Bile duct (tissue), 1 donor: ENCODE data around the gene CYP27C1.

DNA sequence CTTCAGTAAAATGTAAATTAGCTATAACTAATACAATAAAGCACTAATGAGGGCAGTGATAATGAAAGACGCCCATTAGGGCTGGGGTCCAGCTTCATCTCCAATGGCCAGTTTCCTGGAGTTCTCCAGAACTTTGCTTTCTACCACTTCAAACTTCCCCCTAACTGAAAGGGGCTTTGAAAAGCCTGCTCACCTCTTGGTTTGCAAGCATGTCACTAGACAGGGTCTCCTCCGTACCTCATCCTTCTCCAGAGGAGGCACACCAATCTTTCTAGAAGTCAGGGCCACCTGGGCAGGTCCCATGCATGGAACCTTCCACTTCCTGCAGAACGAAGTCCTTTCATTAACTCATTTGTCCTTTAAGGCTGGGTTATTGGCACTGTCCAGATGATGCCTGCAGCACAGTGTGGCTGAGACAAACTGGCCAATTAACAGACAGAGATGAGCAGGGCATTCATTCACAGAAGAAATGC lies 245.5 kb downstream of the TFCP2L1 start:
- PRO-cap = no peak

- PRO-cap = no peak
These were observed 2.2 kb downstream of the TFCP2L1 start for GRCh38 chr2:121282464-121283450.

- PRO-cap = unidirectional peak, plus-strand start at chr2:121293673
These were observed 8.4 kb upstream of the TFCP2L1 start for GRCh38 chr2:121293428-121293823.

- PRO-cap = no peak
These were observed 62.0 kb upstream of the TFCP2L1 start for GRCh38 chr2:121346838-121347578.

- PRO-cap = no peak
These were observed 162.2 kb upstream of the TFCP2L1 start for GRCh38 chr2:121446975-121447760.

GRCh38 chr2:121649826-121650399 lies 651 bp upstream of the CLASP1 start:
- PRO-cap = bidirectional peak, plus-strand start at chr2:121650044, minus-strand start at chr2:121649952; bidirectional peak, plus-strand start at chr2:121650128, minus-strand start at chr2:121650096

DNA sequence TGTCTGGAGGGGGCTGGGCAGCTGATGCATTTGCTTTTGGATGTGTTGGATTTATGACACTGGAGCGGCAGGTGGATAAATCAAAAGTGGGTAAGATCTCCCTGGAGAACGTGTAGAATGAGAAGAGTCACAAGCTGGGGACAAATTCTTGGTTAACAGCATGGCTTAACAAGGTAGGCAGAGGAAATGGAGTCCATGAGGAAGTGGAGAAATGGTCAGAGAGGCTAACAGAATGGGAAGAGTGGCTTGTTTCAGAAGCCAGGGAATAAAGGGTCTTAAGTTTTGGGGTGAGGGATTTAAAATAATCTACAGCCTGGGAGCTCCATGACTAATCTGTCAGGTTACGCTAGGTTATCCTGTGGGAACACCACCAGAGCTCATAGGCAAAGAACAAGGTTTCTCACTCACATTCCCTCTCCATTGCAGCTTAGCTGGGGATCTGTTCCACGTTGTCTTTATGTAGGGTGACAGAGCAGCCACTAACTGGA lies 12.8 kb downstream of the TSN start:
- PRO-cap = no peak

DNA sequence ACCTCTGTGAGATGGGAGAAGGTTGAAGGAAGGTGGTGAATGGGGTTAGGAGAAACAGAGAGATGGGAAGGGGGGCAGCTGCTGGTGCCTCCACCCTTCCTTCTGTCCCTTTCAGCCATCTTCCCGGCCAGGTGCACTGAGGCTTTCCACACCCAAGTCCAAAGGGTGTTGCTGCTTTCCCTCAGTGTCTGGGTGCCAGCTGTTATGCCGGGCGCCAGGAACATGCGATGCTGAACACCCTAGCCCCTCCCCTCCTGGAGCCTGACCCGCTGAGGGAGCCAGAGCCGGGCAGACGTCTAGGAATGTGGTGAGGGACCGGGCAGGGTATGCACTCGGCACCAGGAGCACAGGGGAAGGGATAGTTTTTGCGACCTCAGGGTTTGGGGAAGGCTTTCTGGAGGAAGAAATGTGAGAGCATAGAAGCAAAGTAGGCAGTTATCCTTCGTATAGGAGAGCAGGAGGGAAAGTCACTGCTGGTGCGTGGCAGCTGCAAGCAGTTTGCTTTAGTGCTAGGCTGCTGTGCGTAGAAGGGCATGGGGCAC lies 147.6 kb downstream of the TSN start:
- PRO-cap = no peak

DNA sequence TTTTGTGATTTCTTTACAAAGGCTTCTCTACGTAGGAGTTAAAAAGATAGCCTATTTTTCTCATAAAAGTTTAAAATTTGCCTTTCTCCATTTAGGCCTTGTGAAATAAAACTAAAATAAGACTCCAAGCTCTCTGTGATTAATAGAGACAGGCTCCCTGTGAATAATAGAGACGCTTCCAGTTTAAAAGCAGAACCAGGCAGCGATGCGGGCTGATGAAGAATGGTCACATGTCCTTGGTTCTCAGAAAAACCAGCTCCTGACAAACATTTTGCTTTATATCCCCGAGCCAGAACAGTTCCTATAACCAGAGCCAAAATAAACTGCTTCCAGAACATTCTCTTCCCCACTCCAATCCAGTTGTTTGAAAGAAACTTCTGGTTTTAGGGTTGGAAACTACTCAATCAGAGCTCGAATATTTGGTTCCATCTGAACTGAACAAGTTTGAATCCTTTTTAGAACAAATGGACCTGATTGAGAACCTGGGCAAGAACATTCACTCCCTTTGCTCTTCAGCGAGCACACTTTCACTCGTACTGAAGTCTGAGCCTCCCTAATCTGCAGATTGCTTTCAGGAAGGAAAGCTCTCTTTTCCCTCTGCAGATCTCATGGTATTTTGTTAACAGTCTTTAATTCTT lies 213.7 kb downstream of the TSN start:
- PRO-cap = unidirectional peak, minus-strand start at position 224 of the sequence

- PRO-cap = no peak
These were observed 905.9 kb downstream of the TSN start for GRCh38 chr2:122661281-122661858.

GRCh38 chr2:126534472-126535006 lies 121.4 kb upstream of the GYPC start:
- PRO-cap = no peak

GRCh38 chr2:126655045-126655550 lies 860 bp upstream of the GYPC start:
- PRO-cap = no peak

- PRO-cap = bidirectional peak, plus-strand start at chr2:126659347, minus-strand start at chr2:126659132
These were observed 3.4 kb downstream of the GYPC start for GRCh38 chr2:126659007-126660060.

DNA sequence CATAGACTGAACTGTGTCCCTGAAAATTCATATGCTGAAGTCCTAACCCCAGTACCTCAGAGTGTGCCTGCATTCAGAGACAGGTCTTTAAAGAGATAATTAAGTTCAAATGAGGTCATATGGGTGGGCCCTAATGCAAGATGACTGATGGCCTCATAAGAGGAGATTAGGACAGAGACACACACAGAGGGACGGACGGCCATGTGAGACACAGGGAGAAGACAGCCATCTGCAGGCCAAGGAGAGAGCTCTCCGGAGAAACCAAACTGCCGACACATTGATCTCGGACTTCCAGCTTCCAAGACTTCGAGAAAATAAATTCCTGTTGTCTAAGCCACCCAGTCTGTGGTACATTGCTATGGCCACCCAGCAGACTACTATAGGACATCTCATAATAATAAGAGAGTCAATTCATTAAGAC lies 103.5 kb downstream of the BIN1 start:
- PRO-cap = no peak

GRCh38 chr2:127050410-127050643 lies 56.6 kb downstream of the BIN1 start:
- PRO-cap = no peak

DNA sequence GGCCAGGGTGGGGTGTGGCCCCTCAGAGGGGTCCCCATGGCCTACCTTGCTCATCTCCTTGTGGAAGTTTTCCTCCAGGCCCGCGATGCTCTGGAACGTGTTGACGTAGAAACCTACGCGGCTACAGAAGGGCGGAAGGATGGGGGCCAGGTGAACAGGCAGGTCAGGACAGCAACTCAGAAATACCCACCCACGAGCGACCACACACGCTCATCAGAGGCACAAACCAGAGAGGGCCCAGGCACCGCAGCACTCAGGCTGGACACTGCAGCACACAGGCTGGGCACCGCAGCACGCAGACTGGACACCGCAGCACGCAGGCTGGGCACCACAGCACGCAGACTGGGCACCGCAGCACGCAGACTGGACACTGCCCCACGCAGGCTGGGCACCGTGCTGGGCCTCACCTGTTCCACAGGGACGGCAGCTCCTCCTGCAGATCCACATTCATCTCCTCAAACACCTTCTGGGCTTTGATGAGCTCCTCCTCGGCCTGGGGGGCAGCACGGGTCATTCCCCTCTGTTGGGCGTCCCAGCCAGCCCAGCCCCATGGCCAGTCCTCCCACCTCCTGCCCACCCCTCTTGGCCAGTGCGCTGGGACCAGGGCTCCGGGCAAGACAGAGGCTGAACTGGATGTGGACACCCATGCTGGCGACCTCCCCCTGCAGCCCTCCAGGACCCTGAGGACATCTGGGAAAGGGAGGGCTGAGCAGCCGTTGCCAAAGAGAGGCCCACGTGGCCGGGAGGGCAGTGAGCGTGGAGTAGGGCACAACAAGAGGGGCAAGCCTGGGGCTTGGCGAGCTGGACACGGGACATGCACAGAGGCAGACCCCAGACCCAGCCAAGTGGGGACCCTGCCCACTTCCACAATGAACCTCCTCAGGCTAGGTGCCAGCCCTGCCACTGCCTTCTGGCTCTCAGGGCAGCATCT lies 43.2 kb downstream of the BIN1 start:
- PRO-cap = no peak

GRCh38 chr2:127109345-127109693 lies 2.4 kb upstream of the BIN1 start:
- PRO-cap = no peak

DNA sequence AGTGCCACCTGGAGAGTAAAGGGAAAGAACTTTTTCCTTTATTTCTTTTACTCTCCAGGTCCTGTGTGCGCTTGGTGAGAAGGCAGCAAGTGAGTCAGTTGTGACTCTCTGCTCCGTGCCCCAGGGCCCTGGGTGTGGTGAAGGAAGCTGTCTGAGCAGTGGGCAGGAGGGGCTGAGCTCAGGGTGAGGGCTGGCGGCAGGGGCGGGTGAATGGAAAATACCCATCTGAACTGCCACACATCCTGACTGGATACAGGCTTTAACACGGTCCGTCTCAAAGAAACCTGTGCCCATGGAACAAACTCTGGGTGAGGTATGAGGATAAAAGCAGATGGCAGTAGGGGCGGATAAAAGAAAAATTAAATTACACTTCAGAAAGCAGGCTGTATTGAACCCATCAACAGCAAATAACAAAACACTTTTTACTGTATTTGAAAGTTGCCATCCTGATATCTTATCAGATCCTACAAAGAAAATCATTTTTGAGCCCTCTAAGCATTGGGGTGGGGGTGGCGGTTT lies 2.1 kb downstream of the CYP27C1 start:
- PRO-cap = no peak

DNA sequence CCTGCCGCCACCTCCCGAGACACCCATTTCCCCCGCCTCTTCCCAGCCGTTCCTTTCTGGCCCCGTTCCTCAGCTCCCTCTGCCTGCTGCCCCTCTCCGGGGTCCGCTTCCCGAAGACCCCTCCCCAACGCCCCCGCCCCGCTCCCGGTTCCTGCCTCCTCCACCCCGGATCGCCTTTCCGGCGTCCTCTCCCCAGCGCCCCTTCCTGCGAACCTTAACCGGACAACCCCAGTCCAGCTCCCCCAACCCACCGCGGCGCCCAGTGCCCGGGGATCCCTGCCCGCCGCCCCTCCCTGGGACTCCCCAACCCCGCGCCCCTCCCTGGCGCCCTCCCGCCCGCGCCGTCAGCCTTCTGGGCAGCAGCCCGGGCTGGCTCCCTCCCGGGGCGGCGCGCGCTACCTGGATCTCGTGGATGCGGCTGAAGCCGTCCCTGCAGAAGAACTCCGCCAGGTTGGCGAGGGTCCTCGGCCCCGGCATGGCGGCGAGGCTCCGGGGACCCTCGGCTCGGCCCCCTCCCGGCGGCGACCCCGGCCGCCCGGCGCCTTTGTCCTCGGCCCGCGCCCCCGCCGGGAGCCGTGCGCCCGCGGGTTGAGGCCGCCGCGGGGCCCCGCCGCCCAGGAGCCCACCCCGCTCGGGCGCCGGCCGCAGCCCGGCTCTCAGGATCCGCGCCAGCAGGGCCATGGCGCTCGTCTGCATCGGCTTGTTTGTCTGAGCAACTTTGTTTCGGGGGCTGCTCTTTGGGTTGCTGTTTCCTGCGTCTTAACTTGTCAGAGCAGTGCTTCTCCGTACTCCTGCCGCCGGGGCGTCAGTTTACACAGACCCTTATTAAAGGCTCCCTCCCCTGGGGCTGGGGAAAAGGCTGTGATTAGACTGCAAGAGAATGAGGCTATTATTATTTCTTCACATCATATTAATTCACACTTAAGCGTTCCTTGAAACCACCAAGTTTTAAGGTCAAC lies at the start of gene CYP27C1:
Gene CYP27C1, minus strand, starts transcription at position 710 of the 959 bp plus-strand sequence.
- PRO-cap = unidirectional peak, minus-strand start at position 692 of the sequence; unidirectional peak, minus-strand start at position 710 of the sequence

DNA sequence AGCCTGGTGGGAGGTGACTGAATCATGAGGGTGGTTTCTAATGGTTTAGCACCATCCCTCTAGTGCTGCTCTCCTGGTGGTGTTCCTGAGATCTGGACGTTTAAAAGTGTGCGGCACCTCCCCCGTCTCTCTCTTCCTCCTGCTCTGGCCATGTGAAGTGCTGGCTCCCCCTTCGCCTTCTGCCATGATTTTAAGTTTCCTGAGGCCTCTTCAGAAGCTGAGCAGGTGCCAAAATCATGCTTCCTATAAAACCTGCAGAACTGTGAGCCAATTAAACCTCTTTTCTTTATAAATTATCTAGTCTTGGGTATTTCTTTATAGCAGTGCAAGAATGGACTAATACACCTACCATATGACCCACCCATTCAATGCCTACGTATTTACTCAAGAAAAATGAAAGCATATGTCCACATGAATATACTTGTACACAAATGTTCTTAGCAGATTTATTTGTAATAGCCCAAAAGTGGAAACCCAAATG lies 28.1 kb downstream of the MAP3K2 start:
- PRO-cap = no peak